Neural crest cell (in vitro differentiated cells): Measurements from ENCODE around the gene DNAJC21.

DNA sequence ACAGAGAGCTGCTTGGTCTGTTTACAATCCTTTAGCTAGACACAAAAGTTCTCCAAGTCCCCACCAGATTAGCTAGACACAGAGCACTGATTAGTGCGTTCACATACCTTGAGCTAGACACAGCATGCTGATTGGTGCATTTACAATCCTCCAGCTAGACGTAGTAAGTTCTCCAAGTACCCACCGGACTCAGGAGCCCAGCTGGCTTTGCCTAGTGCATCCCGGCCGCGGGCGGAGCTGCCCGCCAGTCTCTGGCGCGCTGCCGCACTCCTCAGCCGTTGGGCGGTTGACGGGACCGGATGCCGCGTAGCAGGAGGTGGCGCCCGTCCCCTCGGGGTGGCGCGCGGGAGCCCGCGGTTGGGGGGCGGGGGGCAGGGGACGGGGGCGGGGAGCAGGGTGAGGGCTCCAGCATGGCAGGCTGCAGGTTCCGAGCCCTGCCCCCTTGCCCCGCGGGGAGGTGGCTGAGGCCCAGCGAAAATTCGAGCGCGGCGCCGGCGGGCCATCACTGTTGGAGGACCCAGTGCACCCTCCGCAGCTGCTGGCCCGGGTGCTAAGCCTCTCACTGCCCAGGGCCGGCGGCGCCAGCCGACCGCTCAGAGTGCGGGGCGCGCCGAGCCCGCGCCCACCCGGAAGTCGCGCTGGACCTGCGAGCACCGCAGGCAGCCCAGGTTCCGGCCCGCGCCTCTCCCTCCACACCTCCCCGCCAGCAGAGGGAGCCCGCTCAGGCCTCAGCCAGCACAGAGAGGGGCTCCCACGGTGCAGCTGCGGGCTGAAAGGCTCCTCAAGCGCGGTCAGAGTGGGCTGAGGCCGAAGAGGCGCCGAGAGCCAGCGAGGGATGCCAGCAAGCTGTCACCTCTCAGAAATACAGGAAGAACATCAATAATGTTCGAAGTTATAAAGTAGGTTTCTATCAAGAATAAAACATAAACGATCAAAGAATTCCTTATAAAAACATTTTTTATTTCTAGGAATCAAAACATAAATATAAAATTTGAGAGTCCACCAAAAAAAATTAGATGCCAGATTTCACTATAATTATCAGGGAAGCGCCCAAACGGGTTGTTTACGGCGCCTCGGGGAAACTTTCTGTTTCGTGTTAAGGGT is 201.8 kb upstream of the C1QTNF3 start:
- PRO-cap = bidirectional peak, plus-strand start at position 247 of the sequence, minus-strand start outside the sequence; bidirectional peak, plus-strand start at position 374 of the sequence, minus-strand start at position 311 of the sequence; unidirectional peak, minus-strand start at position 587 of the sequence; bidirectional peak, plus-strand start at position 813 of the sequence, minus-strand start at position 587 of the sequence

GRCh38 chr5:34484094-34484536 is 172.0 kb upstream of the RAI14 start:
- PRO-cap = no peak

- PRO-cap = no peak
Observed at GRCh38 chr5:34556289-34556669, 99.8 kb upstream of the RAI14 start.

GRCh38 chr5:34674254-34674657 is 18.1 kb downstream of the RAI14 start:
- PRO-cap = no peak

- PRO-cap = no peak
Observed at GRCh38 chr5:34695560-34695902, 39.4 kb downstream of the RAI14 start.

GRCh38 chr5:34717278-34718150 is 61.4 kb downstream of the RAI14 start:
- PRO-cap = no peak

GRCh38 chr5:34866729-34867619 is 28.0 kb downstream of the TTC23L start:
- PRO-cap = no peak

GRCh38 chr5:34928843-34929724 is at the start of gene DNAJC21:
Gene DNAJC21 (plus strand): TSS chr5:34929559.
- PRO-cap = bidirectional peak, plus-strand start at chr5:34929643, minus-strand start at chr5:34929244

- PRO-cap = no peak
Observed at GRCh38 chr5:35026933-35027367, 20.8 kb downstream of the AGXT2 start.

GRCh38 chr5:35187900-35188242 is 42.4 kb downstream of the PRLR start:
- PRO-cap = no peak

GRCh38 chr5:35188243-35188655 is 42.0 kb downstream of the PRLR start:
- PRO-cap = no peak

- PRO-cap = no peak
Observed at GRCh38 chr5:35242835-35243146, 12.5 kb upstream of the PRLR start.

DNA sequence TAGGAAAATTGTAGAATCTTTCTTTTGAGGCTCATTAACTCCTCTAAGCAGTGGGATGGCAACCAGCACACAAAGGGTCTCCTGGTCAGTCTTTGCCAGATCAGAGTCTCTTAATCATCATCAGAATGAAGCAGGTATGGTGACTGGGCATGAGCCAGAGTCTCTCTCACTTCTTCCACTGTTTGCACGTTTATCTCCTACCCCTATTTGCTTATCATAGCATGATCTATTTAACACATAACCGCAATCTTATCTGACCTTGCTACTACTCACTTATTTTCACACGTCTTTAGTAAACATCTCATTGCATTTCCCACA is 39.9 kb upstream of the IL7R start:
- PRO-cap = no peak

- PRO-cap = no peak
Observed at GRCh38 chr5:35830474-35831198, 26.1 kb upstream of the IL7R start.

DNA sequence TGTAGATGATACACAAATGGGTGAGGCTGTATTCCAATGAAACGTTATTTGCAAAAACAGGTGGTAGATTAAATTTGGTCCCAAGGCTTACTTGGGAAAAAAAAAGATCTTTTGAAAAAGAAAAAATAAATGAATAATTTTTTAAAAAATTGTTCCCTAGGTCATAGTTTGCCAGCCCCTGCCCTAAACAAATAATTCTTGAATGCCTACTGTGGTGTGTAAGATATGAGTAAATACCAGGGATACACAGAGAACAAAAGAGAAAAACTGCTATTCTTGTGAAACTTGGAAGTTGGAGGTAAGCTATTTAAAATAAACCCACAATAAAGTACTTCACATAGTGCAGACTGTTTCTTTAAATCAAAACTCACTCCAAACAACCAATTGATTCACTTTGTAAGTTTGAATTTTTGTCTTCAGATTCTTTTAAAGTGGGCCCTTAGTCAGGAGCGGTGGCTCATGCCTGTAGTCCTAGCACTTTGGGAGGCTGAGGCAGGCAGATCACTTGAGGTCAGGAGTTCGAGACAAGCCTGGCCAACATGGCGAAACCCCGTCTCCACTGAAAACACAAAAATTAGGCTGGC is 727 bp upstream of the IL7R start:
- PRO-cap = no peak

- PRO-cap = no peak
Observed at GRCh38 chr5:35877131-35878321, 20.8 kb downstream of the IL7R start.

DNA sequence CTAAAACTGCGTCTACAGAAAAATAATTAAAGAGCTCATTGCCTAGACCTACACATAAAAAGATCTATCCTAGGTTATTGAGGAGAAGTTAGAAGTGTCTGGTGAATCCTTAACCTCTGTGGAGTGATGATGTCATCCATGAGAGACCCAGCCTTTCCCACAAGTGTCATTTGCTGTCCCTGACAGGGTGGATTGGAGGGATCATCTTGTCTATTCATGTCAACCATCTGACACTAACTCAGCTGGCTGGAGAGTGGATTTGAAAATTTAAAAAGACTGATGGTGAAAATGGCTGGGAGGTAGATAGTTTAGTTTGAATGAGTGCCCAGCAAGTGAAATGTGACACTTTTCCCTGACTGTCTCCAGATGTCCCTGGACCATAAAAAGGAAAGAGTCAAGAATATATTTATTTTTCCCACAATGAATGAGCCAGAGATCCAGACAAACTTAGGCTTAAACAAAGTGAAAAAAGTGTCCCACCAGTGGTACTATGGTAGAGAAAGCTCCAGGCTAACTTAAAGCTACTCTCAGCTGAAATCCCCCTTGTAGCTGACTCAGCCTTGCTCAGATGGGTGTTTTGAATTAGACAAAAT is 1.1 kb downstream of the RANBP3L start:
- PRO-cap = no peak

DNA sequence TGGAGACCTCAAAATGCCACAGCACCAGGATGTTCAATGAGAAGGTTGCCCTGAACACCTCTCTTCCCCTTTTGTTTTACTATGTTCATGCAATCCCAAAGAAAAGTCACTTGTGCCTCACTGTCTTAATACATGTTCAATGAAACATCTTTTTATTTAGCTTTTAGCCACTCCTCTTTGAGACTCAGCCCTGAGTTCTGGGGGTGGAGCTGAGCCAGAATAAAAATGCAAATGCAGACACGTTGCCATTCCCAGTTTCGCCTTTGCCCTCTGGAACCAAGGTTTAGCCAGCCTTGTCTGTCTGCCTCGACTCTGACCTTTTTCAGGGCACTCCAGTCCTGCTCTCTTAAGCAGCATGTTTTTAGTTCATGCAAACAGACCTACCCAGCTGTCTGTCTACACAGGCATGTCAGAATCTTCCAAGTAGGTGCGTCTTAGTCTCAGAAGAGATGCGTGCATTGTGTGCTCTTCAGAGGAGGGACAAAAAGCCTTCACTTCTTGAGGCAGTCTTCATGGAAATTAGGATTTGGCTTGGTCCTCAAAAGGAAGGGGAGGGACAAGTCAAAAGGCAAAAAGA is 82.2 kb upstream of the RANBP3L start:
- PRO-cap = no peak

DNA sequence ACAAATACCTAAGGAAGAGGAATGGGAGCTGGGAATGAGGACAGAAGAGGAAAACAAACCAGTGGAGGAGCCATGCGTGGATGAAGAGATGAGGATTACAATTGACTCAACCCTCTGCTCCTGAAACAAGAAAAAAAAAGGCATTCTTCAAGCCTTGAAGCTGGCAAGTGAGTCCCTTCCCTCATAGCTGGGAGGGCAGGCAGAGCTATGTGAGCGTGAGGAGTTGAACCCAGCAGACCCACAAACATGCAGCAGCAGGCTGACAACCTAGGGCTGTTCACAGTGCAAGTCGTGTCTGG is 125.1 kb upstream of the SLC1A3 start:
- PRO-cap = no peak

- PRO-cap = no peak
Observed at GRCh38 chr5:36606017-36606258, 468 bp upstream of the SLC1A3 start.